ENCODE measurements around a stretch of chr2.

DNA sequence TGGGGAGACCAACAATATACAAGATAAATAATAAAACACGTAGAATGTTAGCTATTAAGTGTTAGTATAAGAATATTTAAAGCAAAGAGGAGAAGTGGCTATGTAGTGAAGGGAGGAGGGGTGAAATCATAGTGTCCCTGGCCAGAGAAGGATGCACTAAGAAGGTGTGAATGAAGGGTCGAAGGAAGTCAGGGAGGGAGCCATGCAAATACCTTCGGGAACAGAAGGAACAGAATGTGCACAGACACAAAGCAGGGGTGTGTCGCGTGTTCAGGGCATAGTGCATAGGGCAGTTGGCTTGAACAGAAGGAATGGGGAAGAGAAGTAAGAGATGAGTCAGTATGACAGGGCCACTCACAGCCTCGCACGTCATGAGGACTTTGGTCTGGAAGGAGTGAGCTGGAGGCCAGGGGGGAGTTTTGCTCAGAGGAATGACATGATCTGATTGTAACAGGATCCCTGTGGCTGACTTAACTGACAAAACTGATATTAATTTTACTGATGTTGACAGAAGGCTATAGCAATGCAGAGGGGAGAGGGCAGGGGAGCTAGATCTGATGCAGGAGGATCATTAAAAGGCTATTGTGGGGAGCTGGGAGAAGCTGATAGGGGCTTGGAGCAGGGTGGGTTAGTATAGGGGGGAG, 60.6 kb upstream of the COPS8 start:
- RRBS: no CpG with 5 or more reads among the region's 7 CpGs

- RRBS: no CpG with 5 or more reads among the region's 10 CpGs
These were observed 26.3 kb upstream of the COPS8 start for GRCh38 chr2:237059200-237059928.

GRCh38 chr2:237164454-237165150, 78.9 kb downstream of the COPS8 start:
- RRBS: no CpG with 5 or more reads among the region's 10 CpGs

DNA sequence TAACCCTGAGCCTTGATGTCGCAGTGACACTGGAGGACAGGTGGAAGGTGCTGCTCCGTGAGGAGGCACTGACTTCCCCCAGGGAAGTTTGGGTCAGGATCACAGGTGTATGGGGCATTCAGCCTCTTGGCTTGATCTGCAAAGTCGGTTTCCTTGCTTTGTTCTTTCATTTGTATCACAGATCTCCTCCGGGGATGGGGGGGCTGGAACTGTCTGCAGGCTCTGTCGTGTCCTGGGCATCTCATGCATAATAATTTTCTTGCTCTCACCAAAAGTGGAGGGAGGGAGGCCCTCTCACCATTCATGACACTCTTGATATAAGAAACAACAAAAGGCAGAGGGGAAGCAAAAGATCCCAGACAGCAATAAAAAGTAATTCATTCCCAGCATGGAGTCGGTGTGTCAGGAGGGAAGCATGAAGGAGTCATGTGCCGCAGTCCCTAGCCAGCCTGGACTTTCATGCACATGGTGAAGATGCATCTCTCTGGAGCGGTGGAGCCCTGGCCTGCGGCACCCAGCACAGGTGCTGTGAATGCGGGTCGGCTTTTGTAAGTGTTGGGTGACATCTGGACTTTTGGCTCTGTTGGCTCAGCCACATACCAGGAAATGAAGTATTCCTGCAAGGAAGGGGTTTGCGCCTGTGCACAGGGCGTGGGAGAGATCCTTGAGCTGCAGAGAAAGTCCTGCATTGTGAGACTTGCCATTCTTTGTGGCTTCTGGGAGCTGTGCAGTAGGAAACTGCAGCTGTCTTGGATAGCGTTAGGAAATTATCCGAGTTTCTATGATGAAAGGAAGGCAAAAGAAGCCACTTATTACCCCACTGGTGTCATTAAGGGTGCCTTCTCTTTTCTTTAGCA, 119.3 kb downstream of the COPS8 start:
- RRBS: no CpG with 5 or more reads among the region's 15 CpGs

DNA sequence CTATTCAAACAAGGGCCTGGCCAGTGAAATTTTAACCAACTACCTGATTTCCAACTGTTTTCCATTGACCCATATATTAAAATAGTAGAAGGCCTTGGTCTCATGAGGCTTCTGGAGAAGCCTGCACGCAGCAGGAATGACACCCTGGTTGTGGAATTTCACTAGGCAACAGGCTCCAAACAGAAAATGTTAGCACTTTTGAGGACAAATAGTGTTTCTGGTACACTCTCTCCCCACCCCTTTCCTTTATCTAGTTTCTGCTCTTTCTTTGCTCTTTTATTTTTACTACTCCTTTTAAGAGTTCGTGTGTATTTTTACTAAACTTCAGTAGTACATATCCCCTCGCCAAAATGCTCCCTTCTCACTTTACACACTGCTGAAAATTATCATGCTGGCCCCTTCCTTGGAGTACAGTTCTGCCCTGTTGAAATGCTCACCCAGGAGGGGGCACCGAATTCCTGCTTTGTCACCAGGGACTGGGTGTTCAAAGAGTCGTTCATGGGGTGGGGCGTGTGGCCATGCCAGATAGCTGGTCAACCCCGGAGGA, 22.0 kb upstream of the COL6A3 start:
- RRBS: no CpG with 5 or more reads among the region's 7 CpGs

DNA sequence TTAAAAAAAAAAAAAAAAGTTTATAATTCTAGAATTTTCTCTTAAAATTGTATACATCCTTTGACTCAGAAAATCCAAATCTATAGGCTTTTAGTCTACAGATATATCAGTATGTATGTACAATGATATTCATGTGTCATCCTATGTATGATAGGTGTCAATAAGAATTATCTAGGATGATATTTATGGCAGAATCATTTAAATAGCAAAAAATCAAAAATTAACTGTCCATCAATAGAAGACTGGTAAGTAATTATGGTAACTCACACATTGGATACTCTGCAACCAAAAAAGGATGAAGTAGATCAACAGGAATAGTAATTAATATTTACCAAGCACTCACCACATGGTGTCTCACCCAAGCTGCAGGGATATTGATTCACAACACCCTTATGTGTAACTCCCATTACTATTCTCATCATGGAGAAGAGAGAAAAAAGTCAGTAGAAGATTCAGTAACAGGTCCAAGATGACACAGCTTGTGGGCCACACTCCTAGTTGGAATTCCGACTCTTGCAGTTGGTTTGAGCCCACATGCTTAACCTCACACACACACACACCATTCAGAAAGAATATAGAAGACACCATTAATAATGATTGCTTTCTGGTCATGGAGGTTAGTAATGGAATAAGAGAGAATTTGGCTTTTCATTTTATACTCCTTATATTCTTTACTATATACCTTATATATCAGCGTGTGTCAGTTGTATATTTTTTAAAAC, 1.8 kb upstream of the MLPH start:
- RRBS: no CpG with 5 or more reads among the region's 2 CpGs

GRCh38 chr2:237488246-237488642, 1.2 kb downstream of the MLPH start:
- RRBS: no CpG with 5 or more reads among the region's 5 CpGs

GRCh38 chr2:237497404-237497637, 10.3 kb downstream of the MLPH start:
- RRBS: no CpG with 5 or more reads among the region's 8 CpGs

GRCh38 chr2:237503291-237503655, 16.2 kb downstream of the MLPH start:
- RRBS: no CpG with 5 or more reads among the region's 14 CpGs

DNA sequence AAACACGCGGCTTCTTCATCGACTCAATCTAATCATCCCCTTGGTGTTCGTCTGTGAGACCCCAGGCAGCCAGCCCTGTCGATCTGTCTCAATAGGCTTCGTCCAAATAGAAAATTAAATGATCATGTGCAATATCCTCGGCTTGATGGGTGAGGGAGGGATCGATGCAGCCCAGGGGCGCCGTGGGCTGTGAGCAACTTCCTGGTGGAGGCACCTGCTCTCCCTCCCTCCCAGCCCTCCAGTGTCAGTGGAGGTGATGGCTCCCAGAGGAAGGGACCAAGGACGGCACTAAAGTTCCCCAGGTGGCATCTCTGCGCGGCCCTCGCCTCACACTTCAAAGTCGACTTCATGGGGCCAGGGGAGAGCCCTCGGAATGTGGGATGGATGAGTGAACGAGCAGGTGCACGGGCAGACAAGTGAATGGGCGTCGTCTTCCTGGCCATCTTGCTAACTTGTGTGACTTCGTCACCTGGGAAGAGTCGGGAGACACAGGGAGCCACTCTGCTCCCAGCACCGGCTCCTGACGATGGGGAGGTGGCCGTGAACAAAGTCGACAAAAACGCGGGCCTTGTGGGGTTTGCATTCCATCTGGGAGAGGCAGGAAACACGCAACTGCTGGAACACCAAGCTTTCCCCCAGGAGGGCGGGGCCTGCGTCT, 28.7 kb upstream of the PRLH start:
- RRBS: no CpG with 5 or more reads among the region's 31 CpGs

- RRBS: no CpG with 5 or more reads among the region's 1 CpG
These were observed 8.9 kb upstream of the LRRFIP1 start for GRCh38 chr2:237618632-237618831.

- RRBS: no CpG with 5 or more reads among the region's 15 CpGs
These were observed 16.8 kb downstream of the LRRFIP1 start for GRCh38 chr2:237643952-237644765.

- RRBS: no CpG with 5 or more reads among the region's 5 CpGs
These were observed 33.1 kb downstream of the LRRFIP1 start for GRCh38 chr2:237660547-237660884.

GRCh38 chr2:237702131-237702943, 75.0 kb downstream of the LRRFIP1 start:
- RRBS: no CpG with 5 or more reads among the region's 15 CpGs

GRCh38 chr2:237740786-237741076, 57.8 kb upstream of the RBM44 start:
- RRBS: no CpG with 5 or more reads among the region's 5 CpGs

- RRBS: no CpG with 5 or more reads among the region's 29 CpGs
These were observed 765 bp upstream of the RAMP1 start for GRCh38 chr2:237858278-237859437.

DNA sequence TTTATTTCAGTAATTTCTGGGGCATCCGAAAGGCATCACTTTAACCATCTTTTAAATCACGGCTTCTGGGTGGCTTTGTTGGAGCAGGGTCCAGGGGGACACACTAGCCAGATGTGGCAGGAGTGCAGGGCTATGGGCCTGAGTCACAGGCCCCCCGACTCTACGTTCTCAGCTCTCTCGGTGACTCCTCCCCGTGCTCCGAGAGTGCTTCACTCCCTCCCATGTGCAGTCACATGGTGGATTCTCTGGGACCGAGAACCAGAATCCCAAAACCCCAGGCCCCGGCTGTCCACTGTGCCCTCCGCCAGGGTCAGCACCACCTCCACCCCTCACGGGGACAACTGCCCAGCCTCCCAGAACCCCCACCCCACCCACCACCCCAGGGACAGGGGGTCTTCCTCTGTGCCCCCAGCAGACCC, 4.2 kb downstream of the RAMP1 start:
- RRBS: no CpG with 5 or more reads among the region's 11 CpGs

DNA sequence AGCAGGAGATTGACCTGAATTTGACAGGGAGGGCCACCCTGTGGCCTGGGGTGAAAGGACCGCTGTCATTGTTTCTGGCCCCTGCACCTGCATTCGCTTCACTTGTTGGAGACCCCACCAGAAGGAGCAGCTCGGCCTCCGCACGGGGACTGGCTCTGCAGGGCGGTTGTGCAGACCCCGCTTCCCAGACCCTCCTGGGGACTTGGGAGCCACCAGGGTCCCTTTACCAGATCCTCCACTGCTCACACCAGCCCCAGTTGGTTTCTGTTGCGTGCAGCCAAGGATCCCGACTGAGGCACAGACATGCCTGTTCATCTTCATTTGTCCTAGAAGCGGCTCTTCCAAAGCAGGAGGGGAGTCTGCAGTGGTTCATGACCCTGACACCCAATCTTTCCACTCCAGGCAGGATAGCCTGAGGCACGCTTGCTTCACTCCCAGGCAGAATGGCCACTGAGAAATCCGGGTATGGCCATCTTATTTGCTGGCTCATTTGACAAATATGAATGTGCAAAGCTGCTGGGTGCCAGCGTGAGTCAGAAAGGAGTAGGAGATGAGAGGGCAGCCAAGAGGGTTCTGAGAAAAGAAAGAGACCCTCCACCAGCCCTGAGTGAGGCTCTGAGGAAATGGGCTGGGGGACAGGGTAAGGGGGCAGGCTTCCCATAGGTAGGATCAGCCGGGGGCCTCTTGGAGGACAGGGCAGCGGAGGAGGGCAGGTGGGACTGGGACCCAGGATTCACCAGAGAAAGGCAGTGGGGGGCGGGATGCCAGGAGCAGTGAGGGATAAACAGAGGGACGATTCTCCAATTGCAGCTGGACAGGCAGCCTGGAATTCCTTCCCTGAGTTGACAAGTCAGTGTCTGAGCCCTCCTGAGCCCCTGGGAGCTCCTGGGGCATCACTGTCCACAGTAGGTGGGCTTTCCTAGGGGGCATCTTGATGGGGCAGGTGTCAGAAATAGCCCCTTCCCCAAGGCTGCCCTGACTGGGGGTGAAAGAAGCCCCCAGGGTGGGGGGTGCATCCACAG, 15.1 kb downstream of the RAMP1 start:
- RRBS: no CpG with 5 or more reads among the region's 17 CpGs

All from HCT116 (cell line).